Upper lobe of left lung (tissue), 5 donors: Measurements from ENCODE around the genes SMPDL3B, GMEB1 and EPB41.

DNA sequence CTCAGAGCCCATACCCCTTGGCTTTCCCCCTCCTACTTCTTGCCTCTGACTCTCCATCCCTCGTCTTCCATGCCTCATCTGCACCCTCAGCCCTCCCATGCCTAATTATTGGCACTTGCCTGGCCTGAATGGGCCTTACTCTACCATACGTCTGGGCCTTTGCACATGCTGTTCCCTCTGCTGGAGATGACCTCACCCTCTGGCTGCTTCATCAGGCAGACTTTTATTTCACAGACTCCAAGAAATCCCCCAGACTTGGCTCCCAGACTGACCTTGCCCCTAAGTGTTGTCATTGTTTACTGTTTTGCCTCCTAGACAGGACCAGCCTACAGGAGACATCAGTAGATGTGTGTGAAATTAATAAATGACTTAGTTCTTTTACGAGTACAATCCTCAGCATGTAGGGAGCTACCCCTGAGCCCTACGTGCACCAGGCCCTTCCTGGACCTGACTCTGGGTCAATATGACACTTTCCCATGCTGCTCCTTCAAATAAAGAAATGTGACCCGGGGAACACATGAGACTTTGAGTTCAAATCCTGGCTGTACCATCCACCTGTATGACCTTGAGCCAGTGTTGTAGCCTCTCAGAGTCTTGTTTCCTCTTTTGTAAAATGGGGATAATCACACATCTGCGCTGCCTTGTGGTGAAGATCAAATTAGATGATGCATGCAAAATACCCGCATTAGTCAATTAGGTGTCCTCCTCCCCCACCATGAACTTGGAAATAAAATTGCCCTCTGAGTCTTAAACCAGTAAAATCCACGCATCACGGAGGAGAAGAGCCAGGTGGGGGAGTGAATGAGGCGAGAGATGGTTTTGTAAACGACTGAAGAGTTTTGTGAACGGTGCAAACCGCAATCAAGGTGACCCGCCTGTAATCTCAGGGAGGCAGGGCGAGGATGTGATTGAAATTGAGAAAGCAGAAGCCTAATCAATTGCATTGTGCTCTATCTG is 5.5 kb upstream of the AHDC1 start:
- PRO-cap, 2 experiments, result no peak in any of the 2 experiments
- RAMPAGE, long total RNA, 4 experiments, result no peak in any of the 4 experiments

GRCh38 chr1:27648777-27649026 is 13.7 kb upstream of the FGR start:
- PRO-cap, 2 experiments, result no peak in any of the 2 experiments
- RAMPAGE, long total RNA, 4 experiments, result no peak in any of the 4 experiments

DNA sequence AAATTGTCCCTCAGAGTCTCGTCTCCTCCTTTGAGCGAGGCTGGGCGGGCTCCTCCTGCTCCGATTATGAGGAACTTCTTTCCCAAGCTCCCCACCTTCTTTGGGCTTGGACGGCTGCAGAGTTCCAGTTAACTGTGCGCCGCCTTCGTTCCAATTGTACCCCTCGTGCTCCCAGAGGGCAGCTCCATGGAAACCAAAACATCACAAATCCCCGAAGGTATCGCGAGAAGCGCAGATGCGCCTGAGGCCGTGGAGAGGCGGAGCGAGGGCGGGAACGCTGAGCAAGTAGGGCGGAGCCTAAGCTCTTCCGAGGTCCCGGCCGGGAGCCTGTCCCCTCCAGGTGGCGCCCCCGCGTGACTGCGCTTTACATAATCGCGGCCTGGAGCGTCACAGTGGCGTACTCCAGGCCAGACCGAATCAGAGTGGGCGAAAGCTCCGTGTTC is 317 bp upstream of the FAM76A start:
- PRO-cap, 2 experiments, result peak in 2 of 2 experiments; most common minus-strand start position 68 of the sequence (in 1)
- RAMPAGE, long total RNA, 4 experiments, result no peak in any of the 4 experiments

GRCh38 chr1:27726645-27727085 is 904 bp downstream of the FAM76A start:
- PRO-cap, 2 experiments, result no peak in any of the 2 experiments
- RAMPAGE, long total RNA, 4 experiments, result no peak in any of the 4 experiments

DNA sequence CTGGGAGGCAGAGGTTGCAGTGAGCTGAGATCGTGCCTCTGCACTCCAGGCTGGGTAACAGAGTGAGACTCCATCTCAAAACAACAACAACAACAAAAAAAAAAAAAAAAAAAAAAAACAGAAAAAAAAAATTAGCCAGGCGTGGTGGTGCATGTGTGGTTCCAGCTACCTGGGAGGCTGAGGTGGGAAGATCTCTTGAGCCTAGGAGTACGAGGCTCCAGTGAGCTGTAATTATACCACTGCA is 11.9 kb downstream of the FAM76A start:
- PRO-cap, 2 experiments, result no peak in any of the 2 experiments
- RAMPAGE, long total RNA, 4 experiments, result no peak in any of the 4 experiments

GRCh38 chr1:27886096-27886661 is 13.8 kb downstream of the THEMIS2 start:
- PRO-cap, 2 experiments, result no peak in any of the 2 experiments
- RAMPAGE, long total RNA, 4 experiments, result no peak in any of the 4 experiments

- PRO-cap, 2 experiments, result no peak in any of the 2 experiments
- RAMPAGE, long total RNA, 4 experiments, result no peak in any of the 4 experiments
Measured at GRCh38 chr1:27891164-27892292, 19.2 kb downstream of the THEMIS2 start.

DNA sequence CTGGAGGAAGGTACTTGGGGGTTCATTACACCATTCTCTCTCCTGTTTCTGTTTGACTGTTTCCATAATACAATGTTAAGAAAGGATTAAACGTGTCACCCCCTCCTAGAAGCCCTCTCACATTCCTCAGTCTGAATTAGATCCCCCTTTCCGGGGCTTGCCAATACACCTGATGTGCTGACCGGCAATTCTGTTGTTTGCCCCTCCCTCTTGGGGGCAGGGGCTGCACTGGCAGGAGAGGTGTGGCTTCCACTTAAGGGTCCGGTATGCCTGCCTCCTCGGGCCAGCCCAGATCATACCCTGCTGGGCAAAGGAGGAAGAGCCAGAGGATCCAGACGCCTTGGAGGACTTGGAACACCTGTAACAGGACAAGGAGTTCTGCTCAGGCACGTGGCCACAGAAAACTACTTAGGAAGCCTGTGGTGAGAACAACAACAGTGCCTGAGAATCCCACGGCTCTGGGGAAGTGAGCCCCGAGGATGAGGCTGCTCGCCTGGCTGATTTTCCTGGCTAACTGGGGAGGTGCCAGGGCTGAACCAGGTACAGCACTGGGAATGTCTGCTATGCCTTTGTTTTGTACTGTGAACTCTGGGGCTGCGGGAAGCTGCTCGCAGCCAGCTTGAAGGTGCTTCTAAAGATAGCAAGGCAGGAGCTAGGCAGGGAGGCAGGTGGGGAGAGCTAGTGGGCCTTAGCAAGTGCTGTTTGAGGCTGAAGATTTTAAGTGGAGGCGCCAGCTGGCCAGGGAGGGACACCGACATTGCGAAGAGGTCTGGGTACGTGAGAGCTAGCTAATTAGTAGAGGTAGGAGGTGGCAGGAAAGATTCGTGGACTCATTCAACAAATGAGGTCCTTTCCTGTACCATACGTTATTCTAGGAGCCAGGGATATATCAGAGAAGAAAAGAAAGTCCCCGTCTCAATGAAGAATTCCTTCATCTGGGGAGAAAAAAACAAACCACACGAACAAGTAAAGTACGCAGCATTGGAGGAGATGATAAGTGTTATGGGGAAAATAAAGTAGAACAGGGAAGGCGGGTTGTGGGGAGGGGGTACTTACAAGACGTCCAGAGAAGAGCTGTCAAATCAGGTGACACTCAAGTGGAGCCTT is at the start of gene SMPDL3B:
SMPDL3B (plus strand) TSS at position 296 of the 1,107 bp plus-strand sequence.
- PRO-cap, 2 experiments, result peak in 1 of 2 experiments; most common plus-strand start position 325 of the sequence (in 1)
- RAMPAGE, long total RNA, 4 experiments, result start-site peak on the plus strand in 4 of 4 experiments, centred at positions 309 to 443 of the sequence, 12 to 104 reads per replicate

- PRO-cap, 2 experiments, result no peak in any of the 2 experiments
- RAMPAGE, long total RNA, 4 experiments, result no peak in any of the 4 experiments
Measured at GRCh38 chr1:28096138-28096708, 7.8 kb upstream of the EYA3 start.

DNA sequence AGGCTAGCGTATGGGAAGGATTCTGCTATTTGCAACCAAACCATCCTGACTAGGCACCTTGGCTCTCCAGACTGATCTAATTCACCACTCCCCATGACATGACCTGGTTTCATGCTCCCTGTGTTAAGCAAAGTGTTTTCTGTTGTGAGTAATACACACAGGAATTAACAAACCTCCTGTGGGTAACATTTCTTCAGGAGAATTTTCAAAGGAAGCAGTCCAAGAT is 35.3 kb upstream of the EYA3 start:
- PRO-cap, 2 experiments, result no peak in any of the 2 experiments
- RAMPAGE, long total RNA, 4 experiments, result no peak in any of the 4 experiments

DNA sequence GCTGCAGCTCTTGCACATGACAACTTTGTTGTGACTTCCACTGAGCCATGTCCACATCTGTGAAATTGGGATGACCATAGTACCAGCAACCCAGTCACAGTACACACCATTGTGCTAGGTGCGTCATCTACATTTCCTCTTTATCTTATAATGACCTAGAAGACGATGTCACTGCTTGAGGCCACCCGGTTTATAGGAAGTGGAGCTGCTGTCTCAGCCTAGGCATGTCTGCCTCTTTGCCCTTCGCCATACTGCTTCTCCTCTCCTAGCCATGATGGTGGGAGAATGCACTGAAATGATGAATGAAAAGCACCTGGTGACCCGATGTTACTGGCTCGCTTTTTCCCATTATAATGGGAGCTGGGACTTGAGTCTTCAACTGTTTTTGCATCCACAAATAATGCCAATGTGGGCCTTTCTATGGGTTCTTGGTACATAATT is 13.6 kb upstream of the MED18 start:
- PRO-cap, 2 experiments, result no peak in any of the 2 experiments
- RAMPAGE, long total RNA, 4 experiments, result no peak in any of the 4 experiments

- PRO-cap, 2 experiments, result no peak in any of the 2 experiments
- RAMPAGE, long total RNA, 4 experiments, result no peak in any of the 4 experiments
Measured at GRCh38 chr1:28323747-28324024, 5.2 kb upstream of the MED18 start.

DNA sequence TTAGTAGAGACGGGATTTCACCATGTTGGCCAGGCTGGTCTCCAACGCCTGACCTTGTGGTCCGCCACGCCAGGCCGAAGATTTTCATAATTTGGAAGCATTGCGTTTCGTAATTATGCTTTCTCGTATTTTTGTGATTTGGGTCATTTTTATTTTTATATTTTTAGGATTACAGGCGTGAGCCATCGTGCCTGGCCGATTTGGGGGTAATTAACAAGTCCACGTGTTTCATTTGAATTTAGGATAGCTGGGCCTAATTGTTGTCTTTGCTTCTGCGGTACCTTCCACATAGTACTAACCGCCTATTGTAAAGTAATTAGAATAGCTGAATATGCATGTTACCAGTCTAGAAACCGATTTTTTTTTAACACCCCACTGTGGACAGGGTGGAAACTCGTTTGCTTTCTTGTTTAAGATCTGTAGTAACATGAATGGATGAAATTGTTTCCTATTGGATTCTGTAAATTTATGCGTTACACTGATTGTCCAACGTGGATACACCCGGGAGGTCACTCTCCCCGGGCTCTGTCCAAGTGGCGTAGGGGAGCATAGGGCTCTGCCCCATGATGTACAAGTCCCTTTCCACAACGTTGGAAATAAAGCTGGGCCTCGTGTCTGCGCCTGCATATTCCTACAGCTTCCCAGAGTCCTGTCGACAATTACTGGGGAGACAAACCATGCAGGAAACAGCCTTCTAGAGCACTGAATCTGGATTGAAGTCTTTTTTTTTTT is 1.2 kb downstream of the RCC1 start:
- PRO-cap, 2 experiments, result no peak in any of the 2 experiments
- RAMPAGE, long total RNA, 4 experiments, result start-site peak on the plus strand in 2 of 4 experiments, centred at position 498 of the sequence, 421 to 456 reads per replicate

- PRO-cap, 2 experiments, result no peak in any of the 2 experiments
- RAMPAGE, long total RNA, 4 experiments, result no peak in any of the 4 experiments
Measured at GRCh38 chr1:28631333-28631612, 11.6 kb downstream of the TAF12 start.

DNA sequence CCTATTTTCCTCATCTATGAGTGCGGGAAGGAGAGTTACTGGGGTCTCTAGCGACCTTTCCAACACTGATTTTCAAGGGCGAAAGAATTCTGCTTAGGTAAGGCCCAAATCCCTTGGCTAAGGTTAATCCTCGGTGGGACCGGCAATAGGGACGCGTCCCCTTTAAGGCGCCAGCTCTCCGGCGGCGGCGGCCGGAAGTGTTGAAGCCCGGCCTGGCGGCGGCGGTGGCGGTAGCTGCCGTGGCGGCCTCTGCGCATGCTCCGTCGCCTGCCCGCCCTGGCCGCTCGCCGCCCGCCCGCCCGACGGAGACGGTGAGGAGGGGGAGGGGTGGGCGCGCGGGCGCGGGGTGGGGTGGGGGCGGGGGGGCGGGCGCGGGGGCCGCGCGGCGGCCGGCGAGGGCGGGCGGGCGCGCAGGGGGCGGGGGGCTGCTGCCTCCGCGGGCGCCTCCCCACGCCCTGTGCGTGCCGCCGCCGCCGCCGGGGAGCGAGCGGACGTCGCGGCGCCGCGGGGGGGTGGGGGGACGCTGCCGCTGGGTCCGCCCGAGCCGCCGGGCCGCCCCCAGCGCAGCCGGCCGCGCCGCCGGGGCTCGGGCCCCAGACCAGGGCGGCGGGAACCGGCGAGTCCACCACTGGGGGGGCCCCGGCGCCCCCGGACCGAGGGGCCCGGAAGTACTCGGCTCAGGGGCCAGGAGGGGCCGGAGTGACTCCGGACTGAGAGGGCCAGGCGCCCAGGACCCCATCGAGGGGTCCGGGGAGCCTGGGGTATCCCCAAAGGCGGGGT is at the start of gene GMEB1:
GMEB1 (plus strand) TSS at position 256 of the 780 bp plus-strand sequence.
- PRO-cap, 2 experiments, result peak in 2 of 2 experiments; most common plus-strand start position 204 of the sequence (in 1); most common minus-strand start position 459 of the sequence (in 2)
- RAMPAGE, long total RNA, 4 experiments, result start-site peak on the plus strand in 1 of 4 experiments, centred at position 639 of the sequence, 9 reads per replicate

DNA sequence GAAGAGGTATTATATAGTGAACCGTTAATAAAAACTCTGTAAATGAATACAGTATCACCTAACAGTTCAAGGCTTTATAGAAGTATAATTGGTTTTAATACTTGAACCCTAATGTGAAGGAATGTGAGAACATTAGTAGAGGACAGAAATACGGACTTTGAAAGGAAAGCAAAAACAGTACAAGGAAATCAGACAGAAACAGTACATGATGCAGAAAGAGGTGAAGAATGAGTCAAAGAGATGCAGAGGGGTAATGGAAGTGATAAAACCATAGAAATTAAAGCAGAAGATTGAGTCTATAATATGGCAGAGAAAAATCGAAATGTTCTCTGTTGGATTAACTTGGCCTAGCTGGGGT is 7.3 kb downstream of the YTHDF2 start:
- PRO-cap, 2 experiments, result no peak in any of the 2 experiments
- RAMPAGE, long total RNA, 4 experiments, result no peak in any of the 4 experiments

DNA sequence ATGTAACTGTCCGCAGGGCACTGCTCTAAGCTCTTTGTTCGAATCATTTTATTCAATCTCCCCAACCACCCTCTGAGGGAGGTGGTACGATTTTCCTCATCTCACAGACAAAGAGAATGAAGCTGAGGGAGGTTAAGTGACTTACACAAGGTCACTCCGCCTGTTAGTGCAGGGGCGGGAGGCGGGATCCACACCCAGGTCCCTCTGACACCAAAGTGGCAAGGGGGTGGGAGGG is 313 bp upstream of the OPRD1 start:
- PRO-cap, 2 experiments, result no peak in any of the 2 experiments
- RAMPAGE, long total RNA, 4 experiments, result no peak in any of the 4 experiments

GRCh38 chr1:28914009-28914438 is 345 bp upstream of the EPB41 start:
- PRO-cap, 2 experiments, result peak in 2 of 2 experiments; most common minus-strand start chr1:28914255 (in 1)
- RAMPAGE, long total RNA, 4 experiments, result no peak in any of the 4 experiments

DNA sequence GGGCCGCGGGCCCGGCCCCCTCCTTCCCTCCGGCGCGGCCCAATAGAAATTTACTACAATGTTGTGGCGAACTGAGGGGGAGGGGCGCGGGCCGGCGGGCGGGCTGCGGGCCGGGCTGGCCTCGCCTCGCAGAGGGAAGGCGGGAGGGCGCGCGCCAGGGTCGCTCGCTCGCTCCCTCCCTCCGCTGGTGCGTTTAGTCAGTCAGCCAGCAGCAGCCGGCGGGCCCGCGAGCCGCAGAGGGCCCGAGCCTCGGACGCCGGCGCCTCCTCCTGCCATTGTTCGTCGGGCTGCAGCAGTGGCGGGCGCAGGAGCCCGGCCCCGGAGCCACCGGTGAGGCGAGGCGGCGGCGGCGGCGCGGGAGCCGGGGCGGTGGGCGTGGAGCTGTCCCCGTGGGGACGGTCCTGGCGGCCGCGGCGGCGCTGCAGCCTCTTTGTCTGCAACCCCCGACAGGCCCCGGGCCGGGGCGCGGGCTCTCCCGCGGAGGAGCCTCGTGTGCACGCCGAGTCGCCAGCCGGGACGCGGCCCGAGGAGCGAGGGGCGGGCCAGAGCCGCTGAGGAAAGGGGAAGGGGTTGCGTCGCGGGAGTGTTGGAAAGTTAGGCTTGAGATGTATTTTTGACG is at the start of gene EPB41:
EPB41 (plus strand) TSS at position 131 of the 619 bp plus-strand sequence.
- PRO-cap, 2 experiments, result peak in 2 of 2 experiments; most common plus-strand start position 131 of the sequence (in 2)
- RAMPAGE, long total RNA, 4 experiments, result start-site peak on the plus strand in 4 of 4 experiments, centred at positions 129 to 216 of the sequence, 103 to 763 reads per replicate

- PRO-cap, 2 experiments, result no peak in any of the 2 experiments
- RAMPAGE, long total RNA, 4 experiments, result no peak in any of the 4 experiments
Measured at GRCh38 chr1:29043581-29043888, 80.2 kb downstream of the TMEM200B start.